Skeletal muscle cell (primary cell): ENCODE measurements around a stretch of chr3.

- RRBS, result no CpG with 5 or more reads among the region's 46 CpGs
These were observed 27.2 kb downstream of the CPN2 start for GRCh38 chr3:194323459-194324853.

DNA sequence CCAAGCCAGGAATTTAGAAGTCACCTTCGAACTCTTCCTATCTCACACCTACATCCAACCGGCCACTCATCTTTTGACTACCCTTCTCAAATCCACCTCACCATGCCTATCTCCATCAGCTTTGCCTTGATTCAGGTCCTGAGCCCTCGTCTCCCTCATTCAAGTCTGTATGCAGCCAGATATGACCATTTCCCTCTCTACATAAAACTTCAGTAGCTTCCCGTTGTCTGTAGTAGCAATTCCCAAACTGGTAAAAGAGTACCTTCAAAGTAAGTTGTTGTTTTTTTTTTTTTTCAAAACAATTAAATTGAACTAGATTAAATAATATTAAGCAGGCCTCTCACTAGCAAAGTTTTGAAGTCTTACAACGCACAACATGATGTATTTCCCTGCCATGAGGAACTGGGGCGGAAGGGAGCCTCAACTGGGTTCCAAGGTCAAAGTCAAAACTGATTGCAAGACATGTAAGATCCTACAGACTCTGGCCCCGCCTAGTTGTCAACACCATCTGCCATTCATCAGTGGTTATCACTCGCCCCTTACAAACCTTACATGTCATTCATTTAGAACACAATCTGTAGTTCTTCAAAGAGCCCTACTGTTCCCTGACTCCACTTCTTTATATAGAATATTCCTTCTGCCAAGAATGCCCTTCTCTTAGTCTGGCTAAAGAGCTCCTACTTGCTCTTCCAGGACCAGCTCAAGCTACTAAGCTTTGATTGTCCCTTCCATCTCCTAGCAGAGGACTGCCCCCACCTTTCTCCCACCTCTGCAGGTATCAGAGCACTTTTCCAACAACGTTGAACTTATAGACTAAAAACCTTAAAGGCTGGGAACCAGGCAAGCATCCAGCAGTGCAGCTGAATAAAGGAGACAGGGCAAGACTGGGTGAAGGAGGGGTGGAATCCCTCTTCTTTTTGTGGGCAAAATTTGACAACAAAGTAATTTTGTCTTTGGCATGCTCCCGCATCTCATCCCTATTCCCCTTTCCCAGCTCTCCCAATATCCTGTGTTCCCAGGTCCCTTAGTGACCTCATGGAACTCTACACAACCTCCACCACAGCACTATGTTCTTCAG, 10.0 kb downstream of the ATP13A3 start:
- RRBS, result no CpG with 5 or more reads among the region's 10 CpGs

- RRBS, result no CpG with 5 or more reads among the region's 5 CpGs
These were observed 1.5 kb downstream of the ATP13A3 start for GRCh38 chr3:194485306-194485762.

GRCh38 chr3:194488388-194488643, 1.5 kb upstream of the ATP13A3 start:
- RRBS, result no CpG with 5 or more reads among the region's 1 CpG

GRCh38 chr3:194594471-194595072, 38.6 kb downstream of the TMEM44 start:
- RRBS, result no CpG with 5 or more reads among the region's 6 CpGs

DNA sequence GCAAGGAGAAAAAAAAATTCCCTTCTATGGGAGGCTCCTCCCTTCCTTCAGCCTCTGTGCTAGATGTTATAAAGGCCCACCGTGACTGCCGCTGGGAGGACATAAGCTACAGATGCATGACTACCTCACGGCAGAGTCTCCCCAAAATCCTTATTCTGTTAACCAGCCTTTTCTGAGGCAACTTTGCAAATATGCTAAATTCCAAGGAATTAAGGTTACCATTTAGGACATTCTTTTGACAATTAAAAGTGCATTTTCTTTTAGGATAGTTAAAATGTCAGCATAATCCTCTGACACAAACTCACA, 11.1 kb downstream of the LSG1 start:
- RRBS, result no CpG with 5 or more reads among the region's 3 CpGs

DNA sequence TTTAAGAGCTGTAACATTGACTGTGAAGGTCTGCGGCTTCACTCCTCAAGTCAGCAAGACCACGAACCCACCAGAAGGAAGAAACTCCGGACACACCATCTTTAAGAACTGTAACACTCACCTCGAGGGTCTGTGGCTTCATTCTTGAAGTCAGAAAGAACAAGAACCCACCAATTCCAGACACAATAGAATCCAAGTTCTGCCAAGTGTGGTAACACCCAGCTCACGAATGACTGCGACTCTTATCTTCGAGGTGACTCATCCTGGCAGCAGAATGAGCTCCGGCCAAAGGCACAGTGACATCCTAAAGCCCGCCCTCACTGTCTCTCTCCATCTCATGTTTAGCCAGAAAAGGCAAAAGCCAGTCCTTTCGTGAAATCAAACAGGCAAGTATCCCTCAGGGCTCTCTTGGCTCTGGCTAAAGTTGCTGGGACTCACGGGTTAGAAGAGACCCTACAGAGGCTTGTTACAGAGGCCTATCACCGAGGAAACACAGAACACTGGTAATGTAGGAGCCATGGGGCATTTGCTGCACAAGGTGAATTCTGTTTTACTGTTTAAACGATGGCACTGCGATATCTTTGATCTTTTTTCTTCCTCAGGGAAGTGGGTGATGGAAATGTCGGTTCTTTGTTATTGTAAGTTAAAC, 155.4 kb downstream of the FAM43A start:
- RRBS, result no CpG with 5 or more reads among the region's 15 CpGs

DNA sequence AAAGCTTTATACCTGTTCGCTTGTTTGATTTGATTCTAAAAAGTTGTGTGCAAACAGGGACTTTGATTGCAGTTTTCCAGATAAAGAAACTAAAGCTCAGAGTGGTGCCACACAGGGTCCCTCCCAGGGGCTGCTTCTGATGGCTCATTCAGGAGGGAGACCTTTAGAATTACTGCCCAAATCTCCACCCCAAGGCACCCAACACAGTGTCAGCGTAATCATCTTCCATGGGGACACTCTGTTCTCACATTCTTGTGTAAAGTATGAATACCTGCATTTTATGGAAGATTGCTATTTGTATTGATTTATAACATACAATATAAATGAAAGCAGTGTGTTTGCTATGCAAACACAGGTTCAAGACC, 185.5 kb downstream of the FAM43A start:
- RRBS, result no CpG with 5 or more reads among the region's 2 CpGs

GRCh38 chr3:195002735-195003410, 268.1 kb downstream of the XXYLT1 start:
- RRBS, result no CpG with 5 or more reads among the region's 12 CpGs

DNA sequence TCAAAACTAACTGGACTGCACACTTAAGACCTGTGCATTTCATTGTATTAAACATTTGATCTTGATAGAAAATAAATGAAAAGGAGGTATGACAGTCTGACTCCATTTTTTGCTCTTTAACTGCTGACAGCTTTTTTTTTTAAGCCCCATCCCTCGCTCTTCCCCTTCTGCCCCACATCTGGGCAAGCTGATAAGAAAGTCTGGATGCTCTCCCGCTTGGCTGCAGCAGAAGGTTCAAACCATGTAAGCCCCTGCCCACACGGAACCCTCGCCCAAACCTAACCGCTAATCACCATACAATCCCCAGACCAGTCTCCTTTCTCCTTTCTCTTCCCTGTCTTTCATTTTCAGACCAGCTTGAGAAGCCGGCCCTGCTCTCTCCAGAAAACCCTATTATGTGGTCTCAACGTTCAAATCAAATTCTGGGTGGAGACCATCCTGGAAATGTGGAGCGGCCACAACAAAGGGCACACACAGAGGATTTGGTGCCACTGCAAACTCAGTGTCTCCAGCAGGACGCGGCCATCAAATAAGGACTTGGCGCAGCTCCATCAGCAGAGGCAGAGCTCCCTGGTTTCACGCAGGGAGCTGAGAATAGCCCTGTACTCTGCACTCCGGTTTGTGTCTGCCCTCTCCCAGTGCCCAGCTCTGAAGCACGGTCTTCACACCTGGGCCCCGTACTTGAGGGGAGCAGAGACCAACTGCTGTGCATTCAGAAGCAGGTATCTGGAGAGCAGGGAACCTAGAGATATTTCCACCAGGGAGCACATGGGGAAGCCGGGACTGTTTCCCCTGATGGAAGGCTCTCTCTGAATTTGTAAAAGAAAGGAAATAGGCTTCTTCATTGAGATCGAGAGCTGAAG, 92.7 kb downstream of the XXYLT1 start:
- RRBS, result no CpG with 5 or more reads among the region's 17 CpGs

- RRBS, result no CpG with 5 or more reads among the region's 5 CpGs
These were observed 60.3 kb downstream of the XXYLT1 start for GRCh38 chr3:195210672-195211128.

DNA sequence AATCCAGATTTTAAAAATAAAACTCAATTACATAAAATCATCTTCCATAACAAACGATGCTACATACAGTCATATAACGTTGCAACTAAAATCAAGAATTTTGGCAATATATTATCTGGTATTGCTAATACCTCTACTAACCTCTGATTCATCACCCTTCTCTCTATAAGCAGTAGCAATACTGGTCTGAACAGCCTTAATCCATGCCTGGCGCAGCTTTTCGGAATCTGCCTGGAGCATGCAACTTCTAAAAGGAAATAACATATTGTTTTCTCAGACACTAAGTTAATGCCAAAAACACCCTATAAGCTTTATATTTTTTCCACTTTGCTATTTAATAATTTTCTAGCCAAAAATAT, 35.4 kb upstream of the XXYLT1 start:
- RRBS, result no CpG with 5 or more reads among the region's 4 CpGs

- RRBS, result no CpG with 5 or more reads among the region's 6 CpGs
These were observed 1.2 kb upstream of the PPP1R2 start for GRCh38 chr3:195544327-195544772.

GRCh38 chr3:195563652-195563851, 20.2 kb downstream of the APOD start:
- RRBS, result no CpG with 5 or more reads among the region's 2 CpGs

GRCh38 chr3:195644708-195645743, 61.3 kb upstream of the APOD start:
- RRBS, result no CpG with 5 or more reads among the region's 17 CpGs

DNA sequence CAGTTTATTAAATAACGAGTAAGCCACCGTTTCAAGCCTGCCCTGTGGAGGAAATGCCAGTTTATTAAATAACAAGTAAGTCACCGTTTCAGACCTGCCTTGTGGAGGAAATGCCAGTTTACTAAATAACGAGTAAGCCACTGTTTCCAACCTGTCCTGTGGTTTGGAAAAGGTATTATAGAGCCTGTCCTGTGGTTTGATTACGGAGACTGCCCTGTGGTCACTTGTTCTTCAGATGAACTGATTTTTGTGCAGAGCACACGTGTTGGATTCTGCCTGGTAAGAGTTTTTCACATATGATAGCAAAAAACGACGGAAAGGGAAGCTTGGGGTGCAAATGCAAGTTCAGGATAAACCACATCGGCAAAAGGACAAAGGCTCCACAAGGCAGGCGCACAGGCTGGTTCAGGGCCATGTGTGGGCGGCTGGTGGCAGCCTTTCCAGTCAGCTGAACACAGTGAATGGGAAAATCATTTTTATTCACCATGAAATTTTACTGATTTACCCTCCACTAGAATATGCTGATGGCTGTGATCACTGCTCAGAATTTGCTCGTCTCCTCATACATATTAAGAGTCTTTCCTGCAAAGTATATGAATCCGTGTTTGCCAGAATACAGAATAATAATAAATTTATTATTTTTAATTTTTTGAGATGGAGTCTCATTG, 38.5 kb upstream of the MUC20 start:
- RRBS, result no CpG with 5 or more reads among the region's 13 CpGs

DNA sequence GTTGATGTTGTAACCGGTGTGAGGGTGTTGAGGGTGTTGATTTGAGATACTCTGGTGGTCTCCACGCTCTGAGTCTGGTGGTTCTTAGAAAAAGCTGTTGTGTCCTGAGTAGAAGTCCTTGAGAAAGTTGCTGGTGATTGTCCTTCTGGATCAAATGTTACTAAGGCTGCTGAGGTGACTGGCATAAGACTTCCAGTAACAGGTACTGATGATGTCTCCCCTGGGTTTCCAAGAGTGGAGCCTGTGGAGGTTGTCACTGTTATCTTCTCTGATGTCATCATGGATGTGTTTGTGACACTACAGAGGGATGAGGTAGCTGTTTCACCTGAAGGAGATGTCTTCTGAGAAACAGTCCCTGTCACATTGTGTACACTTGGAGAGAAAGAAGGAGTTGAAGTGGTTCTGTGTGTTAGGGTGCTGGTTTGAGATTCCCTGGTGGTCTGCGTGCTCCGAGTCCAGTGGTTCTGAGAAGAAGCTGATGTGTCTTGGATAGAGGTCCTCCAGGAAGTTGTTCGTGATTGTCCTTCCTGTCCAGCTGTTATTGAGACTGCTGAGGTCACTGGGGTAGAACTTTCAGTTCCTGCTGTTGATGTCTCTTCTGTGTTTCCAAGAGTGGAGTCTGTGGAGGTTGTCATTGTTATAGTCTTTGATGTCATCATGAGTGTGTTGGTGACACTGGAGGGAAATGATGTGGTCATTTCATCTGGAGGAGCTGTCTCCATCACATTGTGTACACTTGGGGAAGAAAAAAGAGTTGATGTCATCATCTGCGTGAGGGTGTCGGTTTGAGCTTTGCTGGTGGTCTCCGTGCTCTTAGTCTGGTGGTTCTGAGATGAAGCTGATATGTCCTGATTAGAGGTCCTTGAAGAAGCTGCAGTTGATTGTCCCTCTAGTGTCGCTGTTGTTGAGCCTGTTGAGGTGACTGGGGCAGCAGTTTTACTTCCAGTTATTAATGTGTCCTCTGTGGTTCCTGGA, 20.9 kb downstream of the MUC4 start:
- RRBS, result no CpG with 5 or more reads among the region's 9 CpGs

- RRBS, result no CpG with 5 or more reads among the region's 15 CpGs
These were observed 5.5 kb downstream of the MUC4 start for GRCh38 chr3:195806053-195806871.

DNA sequence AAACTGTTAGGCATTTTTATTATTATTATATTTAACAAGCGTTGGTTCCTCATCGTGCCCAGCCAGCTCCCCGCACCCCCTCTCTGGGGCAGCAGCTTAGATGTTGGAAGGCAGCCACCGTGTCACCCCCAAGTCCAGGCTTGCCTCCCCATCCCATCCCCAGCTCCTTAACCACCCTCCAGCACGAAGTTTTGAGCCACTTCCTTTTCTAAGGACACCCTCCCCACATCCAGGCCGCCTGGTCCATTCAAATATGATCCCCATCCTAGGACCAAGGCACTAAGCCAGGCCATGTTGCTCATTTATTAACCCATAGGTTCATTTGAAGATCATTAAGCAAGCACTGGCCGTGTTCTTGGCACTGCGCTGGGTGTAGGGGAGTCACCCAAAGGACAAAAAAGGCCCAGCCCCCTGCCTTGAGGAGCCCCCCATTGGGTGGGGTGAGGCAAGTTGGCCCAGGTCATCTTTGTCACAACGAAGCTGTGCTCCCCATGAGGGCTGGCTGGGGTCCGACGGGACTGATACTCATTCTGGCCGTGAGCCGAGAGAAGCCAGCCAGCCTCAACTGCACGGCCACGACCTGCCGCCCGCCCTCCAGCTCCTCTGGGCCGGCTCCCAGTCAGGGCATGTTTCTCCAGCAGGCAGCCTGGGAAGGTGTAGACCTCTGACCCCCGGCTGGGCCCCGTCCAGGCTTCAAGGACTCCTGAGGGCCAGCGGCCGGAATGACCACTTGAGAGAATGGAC, 17.9 kb upstream of the MUC4 start:
- RRBS, result 56% methylated on average over 5 of the region's 22 CpGs